Monocyte (primary cell): ENCODE measurements around a stretch of chr10.

DNA sequence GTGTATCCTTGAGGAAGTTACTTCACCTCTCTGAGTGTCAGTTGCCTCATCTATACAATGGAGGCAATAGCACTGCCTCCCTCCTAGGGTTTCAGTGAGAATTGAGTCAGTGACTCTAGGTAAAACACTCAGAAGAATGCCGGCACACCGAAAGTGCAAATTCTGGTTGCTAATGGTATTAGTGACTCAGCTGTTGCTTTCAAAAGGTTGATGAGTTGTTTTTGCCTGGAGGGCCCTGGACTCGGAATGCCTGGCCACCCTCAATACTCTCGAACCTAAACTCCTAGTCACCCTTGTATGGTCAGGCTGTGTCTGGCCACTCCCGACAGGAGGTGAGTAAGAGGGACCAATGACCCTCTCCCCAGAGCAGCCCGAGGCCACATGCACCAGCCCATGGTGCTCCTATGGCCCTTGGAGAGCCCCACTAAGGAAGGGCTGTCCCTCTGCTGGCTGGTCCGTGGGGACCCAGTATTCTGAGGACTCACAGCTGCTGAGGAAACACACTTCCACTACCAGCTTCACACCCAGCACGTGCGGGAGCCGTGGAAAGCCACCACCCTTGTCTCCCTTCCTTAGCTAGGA is 60.3 kb downstream of the CALML3 start:
- PRO-cap, 2 experiments = no peak in any of the 2 experiments

DNA sequence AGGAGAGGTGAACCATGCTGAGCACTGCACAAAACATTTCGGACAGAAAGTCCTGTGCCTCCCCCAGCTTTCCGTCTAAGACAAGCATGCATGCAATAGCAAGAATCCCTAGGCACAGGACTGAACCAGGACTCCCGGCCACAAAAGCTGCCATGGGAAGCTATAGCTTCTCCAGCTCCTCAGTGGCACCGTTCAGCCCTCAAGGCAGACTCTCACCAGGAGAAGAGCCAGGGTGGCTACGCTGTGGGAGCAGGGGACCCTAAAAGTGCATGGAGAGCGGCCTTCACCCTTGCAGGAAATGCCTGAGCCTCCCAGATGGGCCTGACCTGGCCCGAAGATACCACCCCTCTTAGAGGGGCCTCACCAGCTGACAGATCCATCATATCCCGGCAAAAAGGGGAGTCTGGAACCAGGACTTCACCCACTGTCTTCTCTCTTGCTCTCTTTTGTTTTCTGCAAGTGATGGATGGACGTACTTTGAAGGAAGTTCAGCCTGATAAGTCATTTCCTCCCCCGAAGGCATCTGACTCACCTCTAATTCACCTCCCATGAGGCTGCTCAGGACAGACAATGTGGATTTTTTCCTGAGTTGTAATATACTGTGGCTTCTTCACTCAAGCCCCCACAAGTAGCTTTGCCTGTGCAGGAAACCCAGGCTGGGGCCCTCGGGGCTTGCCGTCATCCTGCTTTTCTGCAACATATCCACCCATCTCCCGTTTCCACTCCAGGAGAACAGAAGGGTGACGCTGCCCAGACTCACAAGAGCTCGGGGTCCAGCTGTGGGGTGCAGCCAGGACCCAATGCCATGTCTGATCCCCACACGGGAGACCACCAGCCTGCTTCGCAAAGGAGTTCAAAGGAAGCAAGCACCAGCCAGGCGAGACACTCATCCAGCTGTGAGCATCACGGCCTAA is 70.5 kb downstream of the ASB13 start:
- PRO-cap, 2 experiments = no peak in any of the 2 experiments

GRCh38 chr10:5631696-5632779 is 34.4 kb downstream of the ASB13 start:
- PRO-cap, 2 experiments = no peak in any of the 2 experiments

DNA sequence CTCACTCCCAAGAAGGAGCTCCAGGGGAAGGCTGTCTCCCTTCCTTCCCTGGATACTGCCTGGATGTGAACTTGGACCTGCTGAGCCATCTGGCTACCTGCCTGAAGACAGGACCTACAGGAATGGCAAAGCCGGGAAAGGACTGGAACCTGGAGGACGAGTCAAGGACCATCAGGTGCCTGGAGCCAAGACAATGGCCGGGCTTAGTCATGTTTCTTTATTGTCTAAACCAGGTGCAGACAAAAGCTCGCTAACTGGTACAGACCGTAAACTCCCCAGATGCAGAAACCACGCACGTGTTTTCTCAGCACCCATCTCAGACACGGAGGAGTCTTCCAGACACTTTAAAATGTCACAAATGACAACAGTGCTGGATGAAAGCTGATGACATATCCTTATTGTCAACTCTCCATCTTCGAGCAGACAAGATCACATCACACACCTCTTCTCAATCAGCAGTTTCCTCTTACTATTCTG is 12.1 kb downstream of the ASB13 start:
- PRO-cap, 2 experiments = no peak in any of the 2 experiments

GRCh38 chr10:5698304-5698838 is 13.7 kb downstream of the TASOR2 start:
- PRO-cap, 2 experiments = no peak in any of the 2 experiments

- PRO-cap, 2 experiments = no peak in any of the 2 experiments
Observed at GRCh38 chr10:5698839-5699761, 14.5 kb downstream of the TASOR2 start.

- PRO-cap, 2 experiments = no peak in any of the 2 experiments
Observed at GRCh38 chr10:5840821-5841673, 27.8 kb upstream of the GDI2 start.

DNA sequence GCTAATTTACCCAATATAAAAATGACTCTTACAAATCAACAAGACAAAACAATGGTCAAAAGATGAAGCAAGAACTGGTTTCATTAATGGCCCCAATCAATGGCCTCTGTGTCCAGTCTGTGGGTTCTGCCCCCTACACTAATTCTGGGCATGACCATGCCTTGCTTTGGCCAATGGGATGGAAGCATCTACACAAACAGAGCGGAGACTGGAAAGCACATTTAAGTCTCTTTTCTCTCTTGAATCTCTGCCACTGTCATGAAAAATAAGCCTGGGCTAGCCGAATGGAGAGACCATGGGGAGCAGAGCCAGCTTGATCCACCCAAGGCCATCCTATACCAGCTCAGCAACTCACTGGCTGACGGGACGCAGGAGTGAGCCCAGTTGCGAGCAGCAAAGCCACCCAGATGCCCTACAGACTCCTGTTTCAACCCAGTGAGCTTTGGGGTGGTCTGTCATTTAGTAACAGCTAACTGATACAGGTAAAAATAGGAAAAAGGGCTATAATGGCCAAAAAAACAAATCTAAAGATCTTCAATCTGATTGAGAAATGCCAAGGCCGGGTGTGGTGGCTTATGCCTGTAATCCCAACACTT is 30.8 kb downstream of the ANKRD16 start:
- PRO-cap, 2 experiments = no peak in any of the 2 experiments

DNA sequence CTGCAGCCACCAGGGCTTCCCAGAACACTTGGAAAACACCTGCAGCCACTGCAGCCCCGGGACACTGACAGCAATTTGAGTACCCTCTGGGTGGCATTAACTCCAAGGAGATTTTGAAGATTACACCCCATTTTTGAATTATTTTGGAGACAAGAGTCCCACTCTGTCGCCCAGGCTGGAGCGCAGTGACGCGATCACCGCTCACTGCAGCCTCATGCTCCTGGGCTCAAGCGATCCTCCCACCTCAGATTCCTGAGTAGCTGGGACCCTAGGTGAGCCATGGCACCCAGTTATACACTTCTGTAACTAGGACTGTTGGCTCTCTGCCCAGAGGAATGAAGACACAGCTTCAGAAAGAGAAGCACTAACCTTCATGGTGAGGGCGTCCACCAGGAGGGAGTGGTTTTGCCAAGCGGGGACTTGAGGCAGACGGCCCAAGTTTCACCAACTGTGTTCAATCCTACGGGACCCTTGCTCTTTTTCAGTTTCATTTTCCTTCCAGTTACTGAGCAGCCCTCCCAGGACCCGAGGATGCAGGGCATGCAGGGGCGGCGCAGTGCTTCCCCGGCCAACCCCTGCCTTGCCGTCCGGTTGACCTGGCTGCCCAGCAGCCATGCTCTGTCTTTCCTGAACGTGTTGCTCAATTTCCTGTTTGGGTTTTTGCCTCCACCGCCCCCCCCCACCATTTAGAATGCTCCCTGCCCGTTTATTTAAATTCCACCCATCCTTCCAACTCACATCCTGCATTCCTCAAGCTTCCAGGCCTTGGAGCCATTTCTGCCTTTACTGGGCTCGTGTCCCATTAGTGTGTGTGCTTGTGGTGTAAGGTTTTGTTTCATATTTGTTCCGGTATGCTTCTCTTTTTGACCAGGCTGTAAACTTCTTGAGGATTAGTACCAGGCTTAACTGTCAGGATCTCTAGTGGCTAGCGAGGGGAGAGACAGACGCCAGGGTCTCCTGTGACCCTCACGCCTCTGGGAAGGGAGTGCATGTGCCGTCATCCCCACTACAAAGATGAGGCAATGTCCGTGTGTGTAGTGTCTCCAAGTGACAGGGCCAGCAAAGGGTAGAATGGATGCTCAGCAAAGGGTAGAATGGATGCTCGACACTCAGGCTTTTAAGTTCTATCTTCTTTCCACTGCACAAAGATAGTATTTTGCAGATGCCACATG is 31.7 kb downstream of the IL15RA start:
- PRO-cap, 2 experiments = no peak in any of the 2 experiments

GRCh38 chr10:5961307-5961936 is 15.9 kb downstream of the IL15RA start:
- PRO-cap, 2 experiments = no peak in any of the 2 experiments

DNA sequence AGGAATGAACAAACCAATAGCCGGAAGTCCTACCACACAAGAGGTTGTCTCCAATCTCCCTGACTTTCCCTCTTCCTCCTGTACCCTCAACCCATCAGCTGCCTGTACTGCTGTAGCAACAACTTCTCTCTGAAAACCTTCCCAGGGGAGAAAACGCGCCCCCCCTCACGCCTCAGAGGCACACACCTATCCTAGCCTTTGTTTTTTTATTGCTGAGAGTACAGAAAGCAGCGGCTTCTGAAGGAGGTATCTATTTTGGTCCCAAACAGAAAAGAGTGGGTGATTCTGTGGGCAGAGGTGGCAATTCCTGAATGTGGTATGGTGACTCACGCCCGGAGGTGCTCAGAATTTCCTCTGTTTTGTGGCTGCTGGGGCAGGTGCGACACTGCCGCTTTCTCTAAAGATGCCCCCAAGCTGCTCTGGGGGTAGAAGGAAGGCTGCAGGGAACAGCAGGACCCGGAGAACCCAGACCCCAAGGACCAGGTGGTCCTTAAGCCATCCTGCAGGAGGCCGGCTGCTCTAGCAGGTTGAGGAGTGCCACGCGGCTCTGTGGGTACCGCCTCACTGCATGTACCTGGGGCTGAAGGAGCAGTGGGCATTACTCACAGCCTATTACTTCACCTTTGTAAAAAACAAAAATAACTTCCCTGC is 9.6 kb downstream of the IL2RA start:
- PRO-cap, 2 experiments = no peak in any of the 2 experiments

DNA sequence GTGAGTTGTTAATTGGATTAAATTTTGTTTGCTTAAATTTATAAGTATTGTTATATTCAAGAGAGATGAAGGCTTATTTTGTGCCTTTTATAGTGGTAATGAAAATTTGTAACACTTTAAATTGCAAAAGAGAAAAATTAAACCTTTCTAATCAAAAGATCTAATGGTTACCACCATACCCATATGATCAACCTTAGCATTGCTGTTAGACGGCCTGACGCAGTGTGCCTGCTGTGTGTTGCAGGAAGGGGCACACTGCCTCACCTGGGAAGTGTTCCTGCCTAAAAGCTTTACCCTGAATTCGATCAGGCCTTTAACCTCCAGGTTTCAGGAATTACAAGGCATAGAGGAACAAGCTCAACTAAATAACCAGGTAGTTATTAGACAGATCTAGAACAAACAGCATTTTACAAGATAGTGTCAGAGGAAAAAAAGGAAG is 11.3 kb downstream of the RBM17 start:
- PRO-cap, 2 experiments = no peak in any of the 2 experiments

- PRO-cap, 2 experiments = no peak in any of the 2 experiments
Observed at GRCh38 chr10:6108373-6108812, 19.6 kb downstream of the RBM17 start.

DNA sequence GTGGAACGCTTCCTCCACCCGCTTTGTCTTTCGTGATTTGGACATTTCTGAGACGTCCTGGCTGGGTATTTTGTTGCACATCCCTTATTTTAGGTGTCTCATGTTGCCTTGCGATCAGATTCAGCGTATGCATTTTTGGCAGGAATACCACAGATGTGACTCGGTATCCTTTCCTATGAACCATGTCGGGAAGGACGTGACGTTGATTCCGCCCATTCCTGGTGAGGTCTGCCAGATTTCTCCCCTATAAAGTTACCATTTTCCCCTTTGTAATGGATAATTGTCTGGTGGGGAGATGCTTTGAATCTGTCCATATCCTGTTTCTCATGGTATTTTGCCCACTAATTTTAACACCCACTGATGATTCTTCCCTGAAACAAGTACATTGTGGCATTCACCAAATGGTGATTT is 49.6 kb downstream of the RBM17 start:
- PRO-cap, 2 experiments = no peak in any of the 2 experiments

DNA sequence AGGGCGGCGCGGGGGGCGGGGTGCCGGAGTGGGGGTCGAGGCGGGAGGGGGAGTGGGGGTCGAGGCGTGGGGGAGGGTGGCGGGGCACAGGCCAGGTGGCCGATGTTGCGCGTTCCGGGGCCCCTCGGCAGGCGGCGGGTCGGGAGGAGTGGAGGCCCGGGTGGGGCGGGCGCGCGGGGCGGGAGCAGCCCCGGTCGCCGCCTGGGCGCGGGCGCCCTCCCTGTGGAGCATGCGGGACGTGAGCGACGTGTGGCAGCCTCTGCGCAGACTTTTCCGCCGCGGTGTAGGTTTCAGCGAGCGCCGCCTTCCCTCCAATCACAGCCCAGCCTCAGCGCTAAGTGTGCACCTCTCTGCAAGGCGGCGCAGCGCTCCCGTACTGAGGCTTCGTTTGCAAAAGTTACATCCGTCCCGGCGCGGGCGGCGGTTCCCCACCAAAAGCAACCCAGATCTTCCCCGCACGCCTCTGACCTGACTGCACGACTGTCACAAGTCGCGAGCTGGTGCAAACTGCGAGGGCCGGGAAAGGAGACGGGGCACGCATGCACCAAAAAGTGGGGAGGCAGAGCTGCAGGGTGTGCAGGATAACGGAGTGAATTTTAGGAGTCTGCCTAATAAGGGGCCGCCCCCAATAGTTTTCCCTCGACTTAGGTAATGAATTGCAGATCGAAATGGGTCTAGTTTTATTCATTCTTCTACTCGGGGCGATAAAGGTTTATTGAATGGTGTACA is 1.2 kb upstream of the PFKFB3 start:
- PRO-cap, 2 experiments = no peak in any of the 2 experiments

DNA sequence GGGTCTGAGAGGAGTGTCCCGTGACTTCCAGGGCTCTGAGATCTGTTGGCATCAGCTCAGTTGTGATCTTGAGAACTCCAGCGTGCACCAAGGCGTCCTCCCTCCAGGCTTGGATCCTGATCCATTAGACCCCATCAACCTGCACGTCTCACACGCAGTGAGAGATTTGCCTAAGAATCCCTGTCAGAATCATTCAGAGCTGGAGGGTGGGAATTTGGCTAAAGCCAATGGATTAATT is 2.1 kb downstream of the PFKFB3 start:
- PRO-cap, 2 experiments = peak in 1 of 2 experiments; most common plus-strand start position 68 of the sequence (in 1)

DNA sequence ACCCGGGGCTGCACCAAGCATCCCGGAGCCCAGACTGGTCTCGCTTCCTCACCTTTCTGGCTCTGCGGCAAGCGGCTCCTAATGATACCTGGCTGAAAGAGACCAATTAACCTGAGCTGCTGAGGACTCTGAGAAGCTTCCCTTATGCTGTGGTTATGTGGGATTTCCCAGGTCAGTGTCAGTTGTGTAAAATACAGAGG is 51.5 kb downstream of the PFKFB3 start:
- PRO-cap, 2 experiments = peak in 2 of 2 experiments; most common minus-strand start position 58 of the sequence (in 2)

DNA sequence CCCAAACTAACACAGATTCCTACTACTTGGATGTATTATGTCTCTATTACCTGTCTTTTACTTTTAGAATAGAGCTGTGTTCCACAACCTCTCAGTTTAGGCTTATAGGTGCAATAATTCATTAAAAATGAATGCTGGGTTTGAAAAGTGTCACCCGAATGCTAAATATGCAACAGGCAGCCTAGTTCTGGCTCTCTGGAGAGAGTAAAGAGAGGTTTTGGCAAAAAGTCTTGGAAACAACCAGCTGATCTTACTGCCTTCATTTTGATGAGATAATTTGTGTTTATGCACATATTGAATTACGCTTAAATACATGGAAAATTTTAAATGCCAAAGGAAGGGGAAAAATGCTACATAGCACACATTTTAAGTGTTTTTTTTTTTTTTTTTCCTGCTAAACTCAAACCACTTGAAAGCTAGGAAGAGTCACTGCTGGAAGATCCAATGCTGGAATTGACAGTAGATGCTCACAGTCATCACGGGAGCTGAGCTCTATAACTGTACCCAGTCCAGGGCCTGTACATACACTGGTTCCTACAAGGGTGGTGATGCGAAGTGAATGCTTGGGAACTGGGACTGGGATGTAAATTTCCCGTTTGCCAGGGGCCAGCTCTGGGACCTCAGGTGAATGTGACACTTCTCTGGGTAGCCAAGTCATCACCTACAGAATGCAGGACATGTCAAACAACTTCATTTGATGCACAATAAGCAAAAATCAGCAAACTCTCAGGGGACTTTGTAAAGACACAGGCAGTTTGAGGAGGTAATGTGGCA is 151.6 kb downstream of the PFKFB3 start:
- PRO-cap, 2 experiments = no peak in any of the 2 experiments

DNA sequence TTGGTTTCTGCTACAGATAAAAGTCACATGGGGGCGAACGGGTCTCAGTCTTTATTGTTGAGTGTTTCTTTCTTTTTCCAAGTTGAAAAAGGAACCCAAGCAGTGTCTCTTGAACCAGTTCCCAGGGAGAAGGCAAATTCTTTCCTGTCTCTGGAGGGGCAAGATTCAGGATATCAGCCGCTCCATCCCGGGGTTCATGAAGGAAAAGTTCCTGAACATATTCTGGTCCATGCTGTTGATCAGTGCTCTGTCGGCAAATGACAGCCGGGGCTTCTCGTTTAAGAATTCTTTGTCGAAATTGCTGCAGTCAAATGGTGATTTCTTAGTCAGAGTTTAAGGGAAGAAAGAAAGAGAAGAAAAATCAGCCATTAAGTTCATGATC is 152.0 kb downstream of the PRKCQ start:
- PRO-cap, 2 experiments = no peak in any of the 2 experiments

GRCh38 chr10:6579125-6579811 is 808 bp downstream of the PRKCQ start:
- PRO-cap, 2 experiments = no peak in any of the 2 experiments